ENCODE results near the gene TMEM35B.

- RRBS = no CpG with 5 or more reads among the region's 6 CpGs
Observed at GRCh38 chr1:33163359-33163840, 18.4 kb downstream of the TRIM62 start.

GRCh38 chr1:33167424-33167761, 14.4 kb downstream of the TRIM62 start:
- RRBS = no CpG with 5 or more reads among the region's 5 CpGs

- RRBS = 5% methylated on average over 18 of the region's 57 CpGs
Observed at GRCh38 chr1:33181177-33181825, 542 bp downstream of the TRIM62 start.

GRCh38 chr1:33320357-33320751, 544 bp downstream of the A3GALT2 start:
- RRBS = no CpG with 5 or more reads among the region's 4 CpGs

- RRBS = no CpG with 5 or more reads among the region's 5 CpGs
Observed at GRCh38 chr1:33334736-33335575, 14.1 kb upstream of the A3GALT2 start.

- RRBS = no CpG with 5 or more reads among the region's 8 CpGs
Observed at GRCh38 chr1:33342139-33343033, 21.5 kb upstream of the A3GALT2 start.

DNA sequence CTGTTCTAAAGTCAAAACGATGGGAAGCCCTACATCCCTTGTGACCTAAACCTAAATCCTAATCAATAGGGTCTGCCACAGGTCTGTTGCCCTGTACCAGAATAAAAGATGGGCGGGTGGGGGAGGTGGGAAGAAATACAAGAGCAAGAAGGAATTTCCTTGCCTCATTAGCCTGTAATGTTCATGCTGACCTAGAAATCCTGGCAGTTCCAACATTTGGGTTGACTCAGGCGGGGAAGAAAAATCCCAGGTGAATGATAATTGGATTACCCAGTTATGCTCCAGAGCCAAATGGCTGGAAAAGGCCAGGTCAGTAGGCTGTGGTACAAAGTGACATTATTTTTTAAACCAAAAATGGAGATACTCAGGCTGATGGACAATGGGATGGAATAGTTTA, 27.3 kb upstream of the A3GALT2 start:
- RRBS = no CpG with 5 or more reads among the region's 3 CpGs

DNA sequence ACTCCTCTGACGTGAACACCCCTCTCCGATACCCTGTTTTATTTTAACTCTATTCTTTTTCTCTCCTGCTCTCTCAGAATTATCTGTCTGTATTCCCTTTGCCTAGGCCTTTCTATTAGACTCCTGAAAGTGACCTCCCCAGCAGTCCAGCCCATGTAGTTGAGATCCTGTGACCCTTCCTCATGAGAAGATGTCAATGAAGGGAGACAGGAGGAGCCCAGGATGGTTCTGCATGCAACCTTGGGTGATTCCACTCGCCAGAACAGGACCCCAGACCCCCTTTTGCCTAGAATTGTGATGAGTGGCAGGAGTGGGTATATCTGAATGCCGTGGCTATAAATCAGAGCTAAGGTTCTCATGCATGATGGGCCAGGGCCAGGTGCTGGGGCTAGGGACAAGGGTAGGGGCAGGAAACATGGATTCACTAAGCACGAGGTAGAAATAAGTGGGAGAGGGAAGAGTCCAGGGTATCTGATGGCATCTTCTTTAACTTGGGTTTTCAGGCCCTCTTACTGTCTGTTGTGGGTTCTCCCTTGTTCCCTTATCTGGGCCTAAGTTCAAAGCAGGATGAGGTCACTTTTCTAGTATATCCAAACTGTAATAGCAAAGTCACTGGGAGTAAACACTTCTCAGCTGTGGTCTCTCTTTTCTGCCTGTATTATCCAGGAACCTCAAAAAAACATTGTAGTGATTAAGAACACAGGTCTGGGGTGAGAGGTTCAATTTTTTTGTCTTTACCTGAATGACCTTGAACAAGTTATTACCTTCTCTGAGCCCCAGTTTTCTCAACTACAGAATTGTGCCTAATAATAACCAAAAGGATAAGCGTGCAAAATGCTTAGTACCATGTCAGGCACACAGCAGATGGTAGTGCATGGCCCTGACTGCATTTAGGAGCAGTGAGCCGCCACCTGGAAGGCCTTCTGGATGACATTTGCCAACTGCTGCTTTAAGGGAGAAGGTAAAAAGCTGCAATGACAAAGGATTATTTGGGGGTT, 53.4 kb upstream of the A3GALT2 start:
- RRBS = no CpG with 5 or more reads among the region's 7 CpGs

GRCh38 chr1:33379661-33380439, 51.0 kb downstream of the PHC2 start:
- RRBS = no CpG with 5 or more reads among the region's 10 CpGs

DNA sequence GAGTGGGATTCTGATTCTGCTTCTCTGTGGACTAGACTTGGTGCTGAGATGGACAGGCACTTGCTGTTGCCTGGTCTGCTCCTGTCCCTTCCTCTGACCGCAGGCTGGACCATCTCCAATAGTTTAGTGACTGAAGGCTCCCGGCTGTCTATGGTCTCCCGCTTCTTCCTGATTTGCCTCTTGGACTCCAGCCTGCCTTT, 6.3 kb upstream of the ZSCAN20 start:
- RRBS = no CpG with 5 or more reads among the region's 3 CpGs

- RRBS = 87% methylated on average over 2 of the region's 9 CpGs
Observed at GRCh38 chr1:34790810-34791577, 1.8 kb upstream of the GJA4 start.

DNA sequence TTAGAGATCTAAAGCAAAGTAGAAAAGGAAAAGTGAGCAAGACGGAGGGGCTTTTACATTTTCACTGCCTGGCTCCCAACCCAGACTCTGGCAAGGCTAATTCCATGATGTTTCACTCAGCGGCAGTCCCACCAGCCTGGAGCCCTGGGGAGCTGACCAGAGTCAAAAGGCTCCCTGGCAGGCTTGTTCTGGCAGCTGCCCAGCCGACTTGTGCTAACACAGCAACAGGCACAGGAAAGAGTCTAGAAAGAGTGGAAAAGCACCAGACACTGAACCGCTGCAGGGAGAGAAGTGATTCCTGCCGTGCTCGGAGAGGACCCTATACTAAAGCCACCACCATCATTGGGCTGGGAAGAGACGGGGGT, 8.1 kb downstream of the SMIM12 start:
- RRBS = no CpG with 5 or more reads among the region's 7 CpGs

GRCh38 chr1:34985133-34985788, at the start of gene TMEM35B:
TMEM35B (minus strand) TSS chr1:34985347.
- RRBS = no CpG with 5 or more reads among the region's 43 CpGs

DNA sequence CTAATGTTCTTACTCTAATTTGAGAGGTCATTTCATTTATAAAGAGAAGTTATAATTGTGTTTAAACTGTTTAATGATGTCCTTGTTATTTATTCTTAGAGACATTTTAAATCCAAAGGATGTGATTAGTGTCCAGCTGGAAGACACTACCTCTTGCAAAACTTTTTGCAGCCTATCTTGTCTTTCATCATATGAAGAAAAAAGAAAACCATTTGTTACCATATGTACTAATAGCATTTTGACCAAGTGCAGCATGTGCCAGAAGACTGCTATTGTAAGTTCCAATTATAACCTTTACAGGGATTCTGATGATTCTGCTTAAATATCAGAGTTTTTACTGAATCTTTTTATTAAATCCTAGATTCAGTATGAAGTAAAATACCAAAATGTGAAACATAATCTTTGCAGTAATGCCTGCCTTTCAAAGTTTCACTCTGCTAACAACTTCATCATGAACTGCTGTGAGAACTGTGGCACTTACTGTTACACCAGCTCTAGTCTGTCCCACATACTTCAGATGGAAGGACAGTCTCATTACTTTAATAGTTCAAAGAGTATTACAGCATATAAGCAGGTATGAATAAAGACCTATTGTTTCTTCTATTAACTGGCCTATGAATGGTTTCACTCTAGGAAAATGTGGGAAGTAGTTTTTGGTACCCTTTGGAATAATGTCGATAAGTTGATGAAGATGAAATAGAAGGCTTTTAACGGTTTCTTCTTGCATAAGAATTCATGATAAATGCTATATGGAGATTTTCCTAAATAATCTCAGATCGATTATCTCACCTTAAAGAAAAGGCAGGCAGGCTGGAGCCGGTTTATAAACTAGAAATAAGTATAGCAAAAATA, 25.2 kb downstream of the ZMYM1 start:
- RRBS = no CpG with 5 or more reads among the region's 4 CpGs

DNA sequence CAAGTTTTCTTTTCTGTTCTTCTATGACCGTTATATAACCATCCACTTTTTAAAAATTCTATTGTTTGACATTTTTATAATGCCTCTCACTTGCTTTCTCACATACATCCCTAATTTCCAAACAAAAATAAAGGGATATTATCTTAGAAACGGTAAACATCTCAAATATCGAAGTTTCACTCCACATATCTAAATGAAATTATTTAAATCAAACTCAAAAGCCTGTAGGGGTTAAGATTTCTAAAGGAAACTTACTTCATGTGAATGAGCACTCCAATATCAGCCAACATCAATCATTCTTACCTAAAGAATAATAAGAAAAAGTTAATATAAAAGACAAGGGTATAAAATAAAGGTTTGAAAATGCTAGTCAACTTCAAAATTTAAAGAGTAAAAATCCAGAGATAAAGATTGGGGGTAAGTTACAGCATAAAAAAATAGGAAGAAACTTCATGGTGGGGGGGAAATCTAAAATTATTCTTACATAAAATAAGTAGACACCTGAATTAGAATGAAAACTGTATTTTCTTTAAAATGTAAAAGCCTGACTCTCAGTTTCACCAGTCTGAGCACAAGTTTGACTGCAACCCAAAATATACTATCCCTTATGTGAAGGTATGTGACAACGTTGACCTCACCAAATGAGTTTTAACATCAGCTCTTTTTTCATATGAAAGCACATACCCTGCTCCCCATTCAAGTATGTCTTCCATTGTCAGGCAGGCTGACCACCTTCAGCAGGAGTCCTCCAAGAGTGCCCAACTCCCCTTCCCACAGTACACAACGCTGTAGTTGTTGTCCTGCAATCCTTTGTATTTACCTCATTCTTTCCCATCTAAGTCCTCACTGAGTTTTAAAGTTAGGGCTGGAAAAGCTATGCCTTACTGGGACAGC, 15.0 kb downstream of the SFPQ start:
- RRBS = no CpG with 5 or more reads among the region's 5 CpGs

DNA sequence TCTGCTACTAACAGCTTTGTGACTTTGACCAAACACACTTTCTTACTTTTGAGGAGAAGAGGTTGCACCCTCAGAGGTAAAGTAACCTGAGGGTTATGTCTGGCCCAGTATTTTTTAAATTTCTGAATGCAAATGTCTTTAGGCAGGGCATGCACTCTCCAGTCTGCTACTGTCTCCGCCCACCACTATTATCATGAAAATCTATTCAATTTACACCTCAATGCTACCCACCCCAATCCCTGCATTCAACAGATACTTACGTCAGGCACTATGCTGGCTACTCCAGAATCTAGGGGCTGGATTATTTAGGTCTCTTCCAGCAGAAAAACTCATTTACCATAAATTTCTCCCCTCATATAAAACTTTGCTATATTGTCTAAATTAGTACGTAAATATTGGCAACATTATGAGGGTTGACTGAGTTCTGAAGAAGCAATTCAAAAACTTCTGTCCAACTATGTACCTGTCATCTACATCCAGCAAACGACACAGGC, 2.3 kb downstream of the KIAA0319L start:
- RRBS = no CpG with 5 or more reads among the region's 4 CpGs

GRCh38 chr1:35573851-35574517, 870 bp downstream of the TFAP2E start:
- RRBS = 91% methylated on average over 26 of the region's 70 CpGs

DNA sequence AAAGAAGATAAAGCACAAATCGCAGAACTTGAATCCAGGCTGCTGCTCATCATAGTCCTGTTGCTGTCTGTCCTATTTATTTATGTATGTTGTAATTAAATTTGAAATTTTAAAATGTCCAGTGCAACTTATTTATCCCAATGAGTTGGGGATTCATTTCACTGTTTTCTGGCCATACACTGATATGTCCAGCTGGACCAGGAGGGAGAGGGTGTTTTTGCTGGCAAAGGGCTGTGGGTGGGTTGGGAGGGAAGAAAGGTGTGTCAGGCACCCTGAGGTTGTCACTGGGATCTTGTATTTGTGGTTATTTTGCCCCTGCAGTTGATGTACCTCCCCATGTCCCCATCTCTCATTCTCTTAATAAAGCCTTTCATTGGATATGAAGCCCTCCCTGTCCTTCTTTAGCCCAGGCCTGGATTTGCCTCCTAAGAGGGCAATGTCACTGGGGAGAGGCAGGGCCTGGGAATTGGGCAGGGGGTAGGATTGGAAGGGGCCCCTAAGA, 22.2 kb downstream of the TFAP2E start:
- RRBS = no CpG with 5 or more reads among the region's 1 CpG

GRCh38 chr1:35715160-35716417, 3.1 kb downstream of the C1orf216 start:
- RRBS = 21% methylated on average over 3 of the region's 23 CpGs

DNA sequence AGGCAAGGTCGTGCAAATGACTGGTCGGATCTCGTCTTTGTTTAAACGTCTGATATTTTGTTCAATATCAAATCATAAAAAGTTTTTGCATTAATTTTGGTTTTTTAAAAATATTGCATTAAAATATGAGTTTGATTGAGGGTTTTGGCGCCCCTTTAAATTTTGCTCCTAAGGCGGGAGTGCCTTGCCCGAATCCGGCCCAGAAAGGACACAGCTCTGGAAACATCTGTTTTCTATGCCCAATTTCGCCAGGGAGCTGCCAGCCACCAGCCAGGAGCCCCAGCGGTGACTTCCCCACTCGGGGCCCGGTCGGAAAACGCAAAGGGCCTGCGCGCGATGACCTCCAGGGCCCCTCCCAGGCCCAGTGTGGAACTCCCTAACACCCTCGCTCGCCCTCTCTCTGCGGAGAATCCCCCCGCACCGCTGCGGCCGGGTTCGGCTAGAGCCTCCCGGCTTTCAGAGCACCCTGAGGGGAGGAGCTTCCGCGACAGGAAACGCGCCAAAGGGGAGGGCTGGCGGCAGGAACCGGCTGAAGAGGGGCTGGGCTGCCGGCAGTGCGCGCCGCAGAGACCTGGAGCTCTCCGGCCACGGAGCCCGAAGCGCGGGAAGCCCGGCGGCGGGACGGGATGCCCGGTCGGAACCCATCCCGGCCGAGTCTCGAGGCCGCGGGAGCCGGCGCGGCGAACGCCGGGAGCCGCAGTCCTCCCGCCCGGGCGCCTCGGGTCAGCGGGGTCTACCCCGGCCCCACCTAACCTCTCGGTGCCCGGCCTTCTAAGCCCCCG, 546 bp downstream of the CLSPN start:
- RRBS = 11% methylated on average over 12 of the region's 68 CpGs